ENCODE data around the genes BCL2L11, ZC3H8 and IL37.

GRCh38 chr2:111120866-111121835 is at the start of gene BCL2L11:
Gene BCL2L11, plus strand, starts transcription at chr2:111120914.
- PRO-cap: bidirectional peak, plus-strand start at chr2:111120914, minus-strand start at chr2:111120756; bidirectional peak, plus-strand start at chr2:111121035, minus-strand start at chr2:111120998

- PRO-cap: no peak
Observed at GRCh38 chr2:111233613-111234148, 113.0 kb downstream of the BCL2L11 start.

DNA sequence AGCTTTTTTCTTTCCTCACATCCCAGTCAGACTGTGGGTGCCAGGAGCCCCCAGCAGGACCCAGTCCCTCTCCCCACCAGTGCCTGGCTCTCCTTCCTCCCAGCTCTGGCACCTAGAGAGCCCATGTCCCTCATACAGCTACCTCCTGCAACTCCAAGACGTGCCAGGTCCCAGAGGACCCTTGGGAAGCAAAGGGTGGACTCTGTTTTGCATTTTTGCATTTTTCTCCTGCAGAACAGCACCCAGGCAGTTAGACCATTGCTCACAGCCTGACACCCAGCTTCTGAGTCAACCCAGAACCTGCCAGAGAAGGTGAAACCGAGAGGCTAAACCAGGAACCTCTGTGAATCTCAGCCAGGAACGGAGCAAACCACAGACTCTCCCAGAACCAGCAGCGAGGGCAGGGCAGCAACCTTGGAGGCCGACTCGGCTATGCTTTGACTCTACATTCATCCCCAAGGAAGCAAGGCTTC is 221.0 kb downstream of the ANAPC1 start:
- PRO-cap: no peak

GRCh38 chr2:111880628-111881164 is 3.3 kb downstream of the ANAPC1 start:
- PRO-cap: no peak

DNA sequence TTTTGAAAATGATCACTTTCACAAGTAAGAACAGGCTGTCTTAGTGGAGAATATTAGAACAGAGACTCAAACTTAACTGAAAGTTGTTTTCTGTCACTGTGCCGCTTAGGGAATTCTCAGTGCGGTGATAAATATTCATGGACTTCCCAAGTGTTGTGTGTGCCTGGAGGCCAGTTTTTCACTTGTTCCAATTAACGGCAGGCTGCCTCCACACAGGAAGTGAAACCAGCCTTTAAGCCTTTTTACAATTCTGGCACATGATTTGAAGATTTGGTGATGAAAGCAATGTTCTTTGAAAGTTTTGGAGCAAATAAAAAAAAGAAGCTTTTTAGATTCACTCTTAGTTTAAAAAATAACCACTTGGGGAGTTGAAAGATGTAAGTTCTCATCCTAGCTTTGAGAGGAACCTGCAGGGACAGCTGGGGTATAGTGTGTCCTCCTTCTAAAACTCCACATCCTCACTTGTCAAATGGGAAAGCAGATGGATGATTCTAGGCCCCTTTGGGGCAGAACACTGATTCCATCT is 8.1 kb downstream of the MERTK start:
- PRO-cap: no peak

GRCh38 chr2:112004074-112004366 is 51.0 kb upstream of the TMEM87B start:
- PRO-cap: no peak

DNA sequence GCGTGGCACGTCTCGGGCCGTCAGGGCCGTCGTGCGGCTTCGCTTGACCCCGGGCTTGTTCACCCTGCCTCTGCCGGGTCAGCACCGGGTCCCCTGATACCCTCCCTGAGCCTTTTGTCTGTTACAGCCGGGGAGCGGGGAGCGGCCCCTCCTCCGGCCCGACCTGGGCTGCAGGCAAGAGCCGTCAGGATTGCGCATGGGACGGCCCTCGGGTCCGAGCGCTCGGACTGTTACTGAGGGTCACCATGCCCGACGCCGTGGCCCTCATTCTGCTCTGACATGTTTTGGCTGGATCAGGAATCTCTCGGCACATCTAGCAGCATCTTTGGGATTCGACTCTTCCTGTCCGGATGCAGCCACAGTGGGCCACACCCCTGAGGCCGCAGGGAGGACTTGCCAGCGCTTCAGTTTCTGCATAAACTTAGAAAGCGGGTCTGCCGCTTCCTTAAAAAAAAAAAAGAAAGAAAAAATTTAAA is 749 bp downstream of the TMEM87B start:
- PRO-cap: no peak

GRCh38 chr2:112058069-112058700 is 3.1 kb downstream of the TMEM87B start:
- PRO-cap: no peak

GRCh38 chr2:112091564-112092718 is 36.9 kb downstream of the TMEM87B start:
- PRO-cap: no peak

- PRO-cap: no peak
Observed at GRCh38 chr2:112238072-112238786, 16.6 kb downstream of the ZC3H8 start.

DNA sequence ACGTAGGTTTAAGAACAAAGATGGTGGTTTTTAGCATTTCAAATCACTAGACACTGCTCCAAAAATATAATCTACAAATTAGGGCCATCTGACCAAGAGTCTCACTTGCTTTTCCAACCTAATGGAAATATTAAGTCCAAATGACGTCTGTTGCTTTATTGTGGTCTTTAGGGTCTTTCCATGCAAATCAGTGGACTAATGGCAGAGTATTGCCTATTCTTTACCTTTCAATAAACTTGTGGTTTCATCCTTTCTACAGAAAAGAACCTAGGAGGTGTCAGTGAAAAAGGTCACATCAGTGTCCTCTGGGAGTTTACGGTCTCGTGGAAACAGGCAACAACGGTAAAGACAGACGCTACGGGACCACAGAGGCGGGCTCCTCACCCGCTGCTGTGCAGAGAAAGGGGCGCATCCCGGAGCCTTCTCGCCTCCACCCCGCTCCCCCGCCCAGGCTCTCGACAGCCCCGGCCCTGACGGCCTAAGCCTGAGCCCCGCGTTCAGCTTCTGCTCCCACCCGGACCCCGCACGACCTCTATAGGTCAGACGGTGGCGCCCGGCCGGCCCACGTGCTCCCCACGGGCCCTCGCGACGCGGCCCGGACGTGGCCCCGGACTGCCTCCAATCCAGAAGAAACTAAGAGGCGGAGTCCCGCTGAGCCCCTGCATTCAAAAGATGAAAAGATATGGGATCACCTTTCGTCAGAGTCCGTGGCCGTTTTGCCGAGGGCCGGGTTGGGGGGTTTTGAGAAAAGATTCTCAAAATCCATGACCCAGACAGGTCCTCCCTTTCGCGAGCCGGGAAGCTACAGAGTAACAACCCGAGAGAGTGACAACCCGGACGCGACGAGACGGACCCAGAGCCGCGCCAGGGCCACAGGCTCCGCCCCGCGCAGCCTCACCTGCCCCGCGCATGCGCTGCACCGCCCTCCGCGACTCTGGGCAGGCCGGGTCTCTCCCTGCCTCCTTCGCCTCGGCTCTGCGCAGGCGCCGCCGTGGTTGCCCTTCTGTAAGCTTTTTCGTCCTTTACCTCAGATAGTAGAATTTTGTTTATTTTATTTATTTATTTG is at the start of gene ZC3H8:
TSS of gene ZC3H8 (minus strand) at position 827 of the 1,066 bp plus-strand sequence.
- PRO-cap: unidirectional peak, plus-strand start at position 351 of the sequence; bidirectional peak, plus-strand start at position 626 of the sequence, minus-strand start at position 534 of the sequence; bidirectional peak, plus-strand start at position 925 of the sequence, minus-strand start at position 844 of the sequence

DNA sequence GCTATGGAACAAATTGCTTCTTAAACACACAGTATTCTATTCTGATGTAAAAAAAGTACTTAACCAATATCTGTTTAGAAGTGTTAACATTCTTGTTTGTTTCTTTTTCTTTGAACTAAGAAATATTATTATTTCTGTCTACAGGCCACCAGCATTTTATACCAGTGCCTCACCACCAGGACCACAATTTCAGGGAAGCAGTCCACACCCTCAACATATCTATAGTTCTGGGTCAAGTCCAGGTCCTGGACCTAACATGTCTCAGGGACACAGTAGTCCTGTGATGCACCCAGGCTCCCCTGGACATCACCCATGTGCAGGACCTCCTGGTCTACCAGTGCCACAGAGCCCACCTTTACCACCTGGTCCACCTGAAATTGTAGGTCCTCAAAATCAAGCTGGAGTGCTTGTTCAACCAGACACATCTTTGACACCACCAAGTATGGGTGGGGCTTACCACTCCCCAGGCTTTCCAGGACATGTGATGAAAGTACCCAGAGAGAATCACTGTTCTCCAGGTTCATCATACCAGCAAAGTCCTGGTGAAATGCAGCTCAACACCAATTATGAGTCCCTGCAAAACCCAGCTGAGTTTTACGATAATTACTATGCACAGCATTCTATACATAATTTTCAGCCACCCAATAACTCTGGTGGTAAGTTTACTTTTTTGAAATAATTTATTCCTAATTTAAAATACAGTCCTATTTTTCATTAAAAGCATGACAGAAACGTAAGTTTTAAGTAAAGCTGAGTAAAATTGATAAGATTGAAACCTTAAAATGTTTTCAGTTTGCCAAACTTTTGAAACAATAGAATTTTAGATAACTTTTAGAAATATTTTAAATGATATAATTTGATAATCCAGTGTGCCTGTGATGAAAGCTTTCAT is 48.9 kb downstream of the ZC3H6 start:
- PRO-cap: no peak

DNA sequence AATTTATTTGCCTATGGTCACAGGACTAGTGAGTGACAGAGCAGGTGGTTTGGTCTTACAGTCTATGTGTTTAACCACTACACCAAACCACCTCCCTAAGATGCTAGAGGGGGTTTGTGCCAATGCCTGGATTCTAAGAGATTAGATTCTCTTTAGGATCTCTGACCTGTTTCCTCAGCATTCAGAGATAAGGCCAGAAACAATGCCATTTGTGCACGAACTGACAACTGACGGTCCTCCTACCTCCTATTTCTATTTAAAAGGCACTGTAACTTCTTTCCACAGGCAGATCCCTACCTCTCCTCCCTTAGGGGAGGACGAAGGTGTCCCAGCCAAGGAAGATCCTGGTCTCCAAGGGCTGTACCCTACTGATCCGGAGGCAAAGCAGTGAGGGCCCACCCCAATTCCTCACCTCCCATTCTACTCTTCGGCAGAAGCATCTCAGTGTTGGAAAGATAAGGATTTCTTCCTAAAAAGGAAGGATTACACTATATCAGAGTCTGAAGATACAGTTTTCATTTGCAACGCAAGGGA is 2.1 kb upstream of the SLC20A1 start:
- PRO-cap: no peak

DNA sequence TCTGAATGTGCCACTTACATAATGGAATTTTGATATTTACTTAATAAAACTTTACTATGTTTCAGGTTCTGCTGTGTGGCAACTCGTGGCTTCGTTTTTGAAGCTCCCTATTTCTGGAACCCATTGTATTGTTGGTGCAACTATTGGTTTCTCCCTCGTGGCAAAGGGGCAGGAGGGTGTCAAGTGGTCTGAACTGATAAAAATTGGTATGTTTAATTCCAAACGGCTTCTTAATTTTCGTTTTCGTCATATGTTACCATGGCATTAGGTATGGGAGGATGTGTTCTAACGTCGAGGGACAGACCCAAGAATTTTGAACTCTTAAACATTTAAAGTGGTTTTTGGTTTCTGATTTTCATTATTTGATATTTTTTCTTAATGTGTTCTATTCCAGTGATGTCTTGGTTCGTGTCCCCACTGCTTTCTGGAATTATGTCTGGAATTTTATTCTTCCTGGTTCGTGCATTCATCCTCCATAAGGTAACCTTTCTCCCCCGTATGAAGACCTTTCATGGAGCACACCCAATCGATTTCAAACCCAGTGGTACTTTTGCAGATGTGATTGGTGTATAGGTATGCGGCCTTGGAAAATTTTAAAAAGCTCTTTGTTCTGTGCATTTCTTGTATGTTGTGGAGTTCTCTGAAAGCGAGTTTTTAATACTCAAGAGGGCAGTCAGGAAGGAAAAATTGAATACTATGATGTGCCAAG is 1.7 kb downstream of the SLC20A1 start:
- PRO-cap: no peak

DNA sequence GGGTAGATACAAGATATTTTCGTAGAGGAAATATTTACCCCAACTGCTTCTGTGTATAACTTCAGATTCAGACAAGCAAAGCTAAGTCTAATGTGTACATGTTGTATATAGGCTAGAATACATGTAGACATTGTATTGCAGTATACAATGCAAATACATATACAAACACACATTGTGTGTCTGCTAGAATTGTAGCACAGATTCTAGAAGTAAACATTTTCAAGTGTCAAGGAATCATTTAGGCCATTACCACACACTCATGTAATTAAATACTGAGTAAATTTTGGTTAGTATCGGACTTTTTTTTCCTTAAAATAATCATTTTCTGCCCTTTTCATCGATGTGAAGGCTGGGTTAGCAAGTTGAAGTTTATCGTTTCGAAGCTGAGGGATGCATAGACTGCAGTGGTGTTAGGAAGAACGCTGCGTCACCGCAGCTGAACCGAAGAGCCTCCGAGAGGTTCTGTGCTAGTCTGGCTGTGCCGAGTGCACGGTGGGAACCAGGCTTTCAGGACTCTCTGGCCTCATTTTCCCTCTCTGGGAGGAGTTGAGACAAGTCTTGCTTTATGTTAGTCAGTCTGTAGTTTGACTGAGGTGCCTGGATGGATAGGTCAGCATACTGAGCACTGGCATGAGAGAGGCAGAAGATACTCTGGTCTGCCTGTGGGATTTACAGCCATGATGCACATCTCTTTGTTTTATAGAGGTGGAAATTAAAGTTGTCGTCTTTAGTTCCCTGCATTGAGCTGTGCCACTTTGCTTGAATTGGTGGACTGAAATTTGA is 12.1 kb downstream of the SLC20A1 start:
- PRO-cap: no peak

GRCh38 chr2:112830973-112832013 is 5.3 kb downstream of the IL1B start:
- PRO-cap: no peak

- PRO-cap: no peak
Observed at GRCh38 chr2:112911089-112911403, at the start of gene IL37. Gene IL37, plus strand, starts transcription at chr2:112911165.

GRCh38 chr2:112939119-112939608 is 28.2 kb downstream of the IL37 start:
- PRO-cap: no peak

DNA sequence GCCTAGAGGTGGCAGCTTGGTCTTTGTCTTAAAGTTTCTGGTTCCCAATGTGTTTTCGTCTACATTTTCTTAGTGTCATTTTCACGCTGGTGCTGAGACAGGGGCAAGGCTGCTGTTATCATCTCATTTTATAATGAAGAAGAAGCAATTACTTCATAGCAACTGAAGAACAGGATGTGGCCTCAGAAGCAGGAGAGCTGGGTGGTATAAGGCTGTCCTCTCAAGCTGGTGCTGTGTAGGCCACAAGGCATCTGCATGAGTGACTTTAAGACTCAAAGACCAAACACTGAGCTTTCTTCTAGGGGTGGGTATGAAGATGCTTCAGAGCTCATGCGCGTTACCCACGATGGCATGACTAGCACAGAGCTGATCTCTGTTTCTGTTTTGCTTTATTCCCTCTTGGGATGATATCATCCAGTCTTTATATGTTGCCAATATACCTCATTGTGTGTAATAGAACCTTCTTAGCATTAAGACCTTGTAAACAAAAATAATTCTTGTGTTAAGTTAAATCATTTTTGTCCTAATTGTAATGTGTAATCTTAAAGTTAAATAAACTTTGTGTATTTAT is 7.3 kb downstream of the IL36G start:
- PRO-cap: no peak

- PRO-cap: no peak
Observed at GRCh38 chr2:113124494-113125040, 2.8 kb upstream of the IL1RN start.

All from fallopian tube (tissue), 1 donor.